Tibial nerve (tissue), 3 donors: ENCODE data around the gene CAPN10.

DNA sequence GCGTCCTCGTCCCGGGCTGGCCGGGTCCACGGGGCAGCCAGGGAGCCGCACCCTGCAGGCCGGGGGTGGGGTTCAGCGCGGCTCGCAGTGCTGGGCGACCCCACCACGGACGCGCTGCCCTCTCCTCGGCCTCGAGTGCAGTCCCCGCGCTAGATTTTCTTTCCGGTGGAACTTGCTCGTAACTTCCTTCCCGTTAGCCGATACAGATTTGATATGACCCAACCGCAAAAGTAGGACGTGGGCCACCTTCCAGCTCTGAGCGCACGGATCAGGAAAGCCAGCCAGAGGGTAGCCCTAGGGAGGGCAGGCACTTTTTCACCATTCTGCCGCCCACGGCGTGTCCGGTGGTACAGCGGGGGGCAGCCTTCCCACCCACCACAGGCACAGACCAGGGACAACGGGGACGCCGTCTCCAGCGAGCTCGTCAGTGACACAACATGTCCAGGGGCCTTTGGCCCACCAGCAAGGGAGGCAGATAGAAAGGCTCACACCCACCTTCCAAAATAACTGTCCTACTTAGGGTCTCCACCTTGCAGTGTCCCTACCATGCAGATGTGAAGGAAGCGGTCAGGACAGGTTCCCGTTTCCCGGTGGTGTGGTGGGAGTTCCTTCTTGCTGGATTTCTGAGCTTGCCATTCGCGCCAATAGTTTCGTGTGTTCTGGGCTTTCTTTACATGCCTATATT lies 614 bp downstream of the ASB1 start:
- PRO-cap = unidirectional peak, minus-strand start at position 158 of the sequence
- RAMPAGE, long total RNA, 3 experiments = no peak in any of the 3 experiments

DNA sequence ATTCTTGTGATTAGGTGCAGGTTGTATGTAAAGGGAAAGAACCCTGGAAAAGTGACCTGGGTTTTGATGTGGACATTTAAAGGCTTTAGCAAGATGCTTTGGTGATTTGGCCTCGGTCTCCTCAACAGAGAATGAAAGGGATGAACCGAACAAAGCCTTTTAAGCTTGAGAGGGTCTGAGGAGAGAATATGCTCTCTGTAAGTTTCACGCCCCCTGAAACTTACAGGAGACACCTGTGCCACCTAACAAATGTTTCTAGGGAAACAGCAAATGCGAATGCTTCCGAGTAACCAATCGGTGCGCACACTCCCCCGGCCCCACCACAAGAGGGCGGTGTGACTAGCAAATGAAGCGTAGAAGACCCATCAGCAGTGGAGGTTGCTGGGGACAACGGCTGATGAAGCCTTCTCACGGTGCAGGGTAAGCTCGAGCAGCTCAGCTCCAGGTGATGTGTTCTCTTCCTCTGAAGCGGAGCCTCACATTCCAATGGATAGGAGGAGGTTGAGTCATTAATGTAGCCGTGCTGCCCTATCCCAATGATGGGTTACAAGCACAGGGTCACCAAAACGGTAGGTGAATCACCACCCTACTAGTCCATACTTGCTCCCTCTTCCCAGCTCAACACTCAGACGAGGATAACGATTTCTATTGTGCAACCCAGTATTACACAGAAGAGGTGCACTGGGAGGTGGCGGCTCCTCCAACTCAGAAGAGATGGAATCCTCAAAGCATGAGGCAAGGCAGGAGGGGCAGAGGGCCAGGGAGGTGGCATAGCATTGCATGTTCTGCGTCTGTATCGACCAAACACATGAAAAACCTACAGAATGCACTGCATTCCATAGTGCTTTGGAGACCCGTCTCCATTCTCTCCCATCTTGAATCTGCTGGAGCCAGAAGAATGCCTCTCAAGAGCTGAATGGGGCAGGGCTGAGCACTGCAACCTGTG lies 127.6 kb upstream of the TWIST2 start:
- PRO-cap = no peak
- RAMPAGE, long total RNA, 3 experiments = no peak in any of the 3 experiments

GRCh38 chr2:238868883-238869411 lies 21.1 kb downstream of the TWIST2 start:
- PRO-cap = unidirectional peak, minus-strand start at chr2:238869171
- RAMPAGE, long total RNA, 3 experiments = no peak in any of the 3 experiments

DNA sequence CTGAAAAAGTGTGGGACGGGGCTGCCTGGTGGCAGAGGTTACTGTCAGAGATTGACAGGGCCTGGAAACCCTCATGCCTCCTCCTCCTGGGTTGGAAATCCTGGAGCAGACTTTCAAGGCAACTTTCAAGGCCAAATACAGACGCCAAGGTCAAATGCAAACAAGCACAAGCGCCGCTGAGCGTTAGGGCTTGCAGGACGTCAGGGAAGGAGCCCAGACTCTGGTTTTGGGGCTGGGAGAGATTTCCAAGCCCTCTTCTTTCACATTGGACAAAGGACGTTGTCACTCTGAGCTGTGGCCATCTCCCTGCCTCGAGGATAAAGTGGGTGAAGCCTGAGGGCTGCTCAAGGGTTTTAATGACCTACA lies 120.1 kb downstream of the TWIST2 start:
- PRO-cap = no peak
- RAMPAGE, long total RNA, 3 experiments = no peak in any of the 3 experiments

GRCh38 chr2:239143849-239144571 lies 256.8 kb downstream of the HDAC4 start:
- PRO-cap = no peak
- RAMPAGE, long total RNA, 3 experiments = no peak in any of the 3 experiments

DNA sequence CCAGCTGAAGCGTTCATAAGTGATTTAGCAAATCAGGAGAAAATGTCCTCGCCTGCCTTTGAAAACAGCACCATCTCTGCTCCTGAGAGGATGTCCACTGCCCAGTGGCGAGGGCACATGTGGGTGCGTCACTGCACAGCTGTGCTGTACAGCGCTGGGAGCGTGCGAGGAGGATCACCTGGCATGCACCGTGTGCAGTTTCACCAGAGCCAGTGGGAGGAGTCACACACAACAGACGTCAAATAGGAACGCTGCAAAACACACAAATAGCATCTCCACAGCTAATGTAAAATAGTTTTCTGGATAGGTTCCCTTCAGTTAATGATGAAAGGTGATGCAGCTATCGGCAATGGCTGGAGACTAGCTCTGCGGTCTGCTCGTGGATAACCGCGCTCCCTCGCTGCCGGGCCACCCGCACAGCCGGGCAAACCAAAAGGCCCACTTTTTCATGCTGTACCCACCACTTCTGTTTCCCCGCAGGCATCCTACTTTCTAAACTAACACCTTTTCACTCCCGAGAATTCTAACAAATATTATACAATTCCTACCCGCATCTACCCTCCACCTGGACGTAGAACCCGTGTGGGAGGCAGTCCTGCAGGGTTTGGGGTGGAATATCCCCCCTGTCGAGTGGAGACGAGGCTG lies 153.9 kb downstream of the HDAC4 start:
- PRO-cap = no peak
- RAMPAGE, long total RNA, 3 experiments = no peak in any of the 3 experiments

GRCh38 chr2:239276254-239277586 lies 124.1 kb downstream of the HDAC4 start:
- PRO-cap = no peak
- RAMPAGE, long total RNA, 3 experiments = no peak in any of the 3 experiments

DNA sequence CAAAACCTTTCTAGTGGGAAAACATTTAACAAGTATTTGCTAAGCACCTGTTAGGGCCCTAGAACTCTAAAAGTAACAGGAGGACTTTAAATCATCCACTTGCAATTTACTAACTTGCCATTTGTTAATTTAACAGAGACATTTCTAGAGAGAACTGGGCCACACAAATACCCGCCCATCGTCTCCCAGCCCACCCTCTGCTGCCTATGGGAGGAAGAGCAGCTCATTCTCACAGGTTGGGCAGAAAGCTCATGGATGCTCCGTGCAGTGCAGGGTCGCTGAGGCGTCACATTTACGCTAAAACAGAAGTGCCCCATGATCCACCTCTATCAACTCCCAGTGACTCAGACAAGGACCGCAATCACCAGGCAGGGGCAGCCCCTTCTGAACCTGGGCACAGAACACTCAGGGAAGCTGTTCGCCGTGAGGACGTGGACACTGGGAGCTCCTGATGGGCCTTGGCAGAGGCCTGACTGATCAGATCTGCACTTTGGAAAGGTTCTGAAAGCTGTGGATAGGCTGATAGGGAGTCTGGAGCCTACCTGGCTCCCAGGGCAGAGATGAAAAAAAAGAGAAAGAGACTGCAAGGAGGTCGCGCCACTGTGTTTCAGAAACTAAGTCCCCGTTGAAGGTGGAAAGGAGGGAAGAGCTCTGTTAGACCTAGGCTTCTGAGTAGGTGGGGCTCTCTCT lies 106.8 kb downstream of the HDAC4 start:
- PRO-cap = no peak
- RAMPAGE, long total RNA, 3 experiments = no peak in any of the 3 experiments

GRCh38 chr2:239310258-239310702 lies 90.5 kb downstream of the HDAC4 start:
- PRO-cap = no peak
- RAMPAGE, long total RNA, 3 experiments = no peak in any of the 3 experiments

DNA sequence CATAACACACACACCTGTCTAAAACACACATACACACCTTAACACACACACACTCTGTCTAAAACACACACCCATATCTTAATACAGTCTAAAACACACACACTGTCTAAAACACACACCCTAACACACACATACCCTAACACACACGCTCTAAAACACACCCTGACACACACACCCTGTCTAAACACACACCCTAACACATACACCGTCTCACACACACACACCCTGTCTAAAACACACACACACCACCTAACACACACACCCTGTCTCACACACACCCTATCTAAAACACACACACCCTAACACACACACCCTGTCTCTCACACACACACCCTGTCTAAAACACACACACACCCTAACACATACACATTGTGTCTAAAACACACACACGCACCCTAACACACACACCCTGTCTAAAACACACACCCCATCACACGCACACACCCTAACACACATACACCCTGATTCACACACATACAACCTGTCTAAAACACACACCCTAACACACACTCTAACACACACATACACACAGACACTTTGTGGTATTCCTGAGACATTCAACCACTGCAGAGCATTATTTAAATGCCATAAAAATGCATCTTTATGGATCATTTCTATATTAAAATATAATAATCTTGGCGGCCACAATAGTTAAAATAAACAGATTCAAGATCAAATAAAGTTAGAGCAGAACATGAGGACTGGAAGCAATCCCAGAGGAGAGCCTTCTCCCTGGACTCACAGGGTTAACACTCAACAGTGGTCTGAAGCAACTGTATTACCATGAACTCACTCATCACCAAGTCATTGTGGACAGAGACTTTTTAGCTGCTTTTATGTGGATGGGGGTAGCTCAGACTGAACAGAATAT lies 54.0 kb downstream of the HDAC4 start:
- PRO-cap = no peak
- RAMPAGE, long total RNA, 3 experiments = no peak in any of the 3 experiments

- PRO-cap = no peak
- RAMPAGE, long total RNA, 3 experiments = start-site peak on the minus strand in 1 of 3 experiments, at chr2:239389438-239389495 at its widest, 5 reads per replicate
Observed at GRCh38 chr2:239389356-239389880, 11.4 kb downstream of the HDAC4 start.

DNA sequence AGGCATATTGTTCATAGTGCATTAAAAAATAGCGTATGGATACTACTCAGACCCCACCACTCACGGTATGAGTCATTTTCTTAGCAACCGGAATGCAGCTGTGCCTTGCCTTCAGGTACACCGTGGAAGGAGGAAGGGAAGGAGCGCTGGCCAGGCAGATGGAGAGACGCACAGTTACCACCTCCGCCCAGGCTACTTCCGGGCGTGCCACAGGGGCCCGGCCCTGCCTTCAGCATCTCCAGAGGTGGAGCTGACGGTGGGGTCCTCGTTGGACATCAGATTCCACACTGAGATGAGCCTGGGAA lies 82.0 kb upstream of the HDAC4 start:
- PRO-cap = no peak
- RAMPAGE, long total RNA, 3 experiments = no peak in any of the 3 experiments

GRCh38 chr2:239745265-239745757 lies 279.8 kb downstream of the NDUFA10 start:
- PRO-cap = no peak
- RAMPAGE, long total RNA, 3 experiments = no peak in any of the 3 experiments

GRCh38 chr2:239751658-239752040 lies 273.5 kb downstream of the NDUFA10 start:
- PRO-cap = no peak
- RAMPAGE, long total RNA, 3 experiments = no peak in any of the 3 experiments

DNA sequence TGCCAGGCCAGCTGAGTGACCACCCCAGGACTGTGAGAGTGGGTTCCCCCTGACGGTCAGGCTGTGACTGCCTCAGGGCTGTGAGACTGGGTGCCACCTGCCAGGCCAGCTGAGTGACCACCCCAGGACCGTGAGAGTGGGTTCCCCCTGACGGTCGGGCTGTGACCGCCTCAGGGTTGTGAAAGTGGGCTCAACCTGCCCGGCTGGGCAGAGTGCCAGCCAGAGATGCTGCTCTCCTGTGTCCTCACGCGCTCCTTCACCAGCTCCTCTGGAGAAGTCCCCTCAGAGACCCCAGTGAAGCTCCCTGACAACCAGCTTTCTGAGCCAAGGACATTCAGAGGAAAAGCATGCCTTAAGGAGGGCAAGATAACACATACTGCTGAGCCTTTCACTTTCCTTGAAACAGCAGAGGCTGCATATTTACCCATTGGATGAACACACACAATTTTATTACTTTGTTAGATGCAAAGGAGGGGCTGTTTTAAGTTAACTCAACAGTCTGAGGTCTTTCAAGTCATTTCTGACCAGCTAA lies 70.9 kb downstream of the NDUFA10 start:
- PRO-cap = no peak
- RAMPAGE, long total RNA, 3 experiments = no peak in any of the 3 experiments

GRCh38 chr2:239956638-239957165 lies 68.4 kb downstream of the NDUFA10 start:
- PRO-cap = no peak
- RAMPAGE, long total RNA, 3 experiments = no peak in any of the 3 experiments

DNA sequence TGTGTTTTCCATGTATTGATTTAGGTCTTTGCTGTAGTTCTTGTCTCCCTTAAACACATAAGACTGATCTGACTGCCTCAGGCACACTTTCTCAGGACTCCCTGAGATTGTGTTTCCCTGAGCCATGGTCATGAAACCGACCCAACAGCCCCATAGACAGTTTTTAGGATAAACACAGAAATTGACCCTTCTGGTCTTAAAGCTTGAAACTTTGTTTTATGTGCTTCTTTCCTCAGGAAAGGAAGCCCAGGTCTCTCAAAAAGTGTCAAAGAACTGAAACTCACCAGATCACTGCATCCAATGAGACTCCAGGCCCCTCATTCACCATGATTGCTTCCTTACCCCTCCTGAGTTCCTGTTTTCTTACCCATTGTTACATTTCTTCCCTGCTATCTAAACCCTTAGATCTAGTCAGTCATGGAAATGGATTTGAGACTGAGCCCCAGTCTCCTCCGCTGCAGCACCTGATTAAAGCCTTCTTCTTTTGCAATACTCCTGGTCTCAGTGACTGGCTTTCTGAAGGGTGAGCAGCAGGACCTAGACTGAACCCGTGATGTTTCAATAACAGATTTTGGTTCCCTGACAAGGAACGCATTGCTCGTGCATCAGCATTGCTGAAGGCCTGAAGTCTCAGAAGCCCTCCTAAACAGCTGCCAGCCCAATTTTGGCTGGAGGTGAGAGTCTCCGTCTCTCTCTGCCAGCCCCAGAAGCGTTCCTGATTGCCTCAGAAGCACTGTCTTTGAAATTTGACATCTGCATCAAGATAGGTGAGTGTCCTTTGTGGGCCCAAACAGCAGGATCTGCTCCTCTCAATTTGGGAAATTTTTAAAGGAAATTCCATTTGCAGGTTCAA lies 17.3 kb downstream of the ANKMY1 start:
- PRO-cap = no peak
- RAMPAGE, long total RNA, 3 experiments = start-site peak on the minus strand in 1 of 3 experiments, centred at position 359 of the sequence, 12 reads per replicate

- PRO-cap = bidirectional peak, plus-strand start at chr2:240586385, minus-strand start at chr2:240586306
- RAMPAGE, long total RNA, 3 experiments = start-site peak on the minus strand in 1 of 3 experiments, at chr2:240586319-240586331 at its widest, 7 reads per replicate
Observed at GRCh38 chr2:240585711-240586480, 638 bp upstream of the CAPN10 start.

DNA sequence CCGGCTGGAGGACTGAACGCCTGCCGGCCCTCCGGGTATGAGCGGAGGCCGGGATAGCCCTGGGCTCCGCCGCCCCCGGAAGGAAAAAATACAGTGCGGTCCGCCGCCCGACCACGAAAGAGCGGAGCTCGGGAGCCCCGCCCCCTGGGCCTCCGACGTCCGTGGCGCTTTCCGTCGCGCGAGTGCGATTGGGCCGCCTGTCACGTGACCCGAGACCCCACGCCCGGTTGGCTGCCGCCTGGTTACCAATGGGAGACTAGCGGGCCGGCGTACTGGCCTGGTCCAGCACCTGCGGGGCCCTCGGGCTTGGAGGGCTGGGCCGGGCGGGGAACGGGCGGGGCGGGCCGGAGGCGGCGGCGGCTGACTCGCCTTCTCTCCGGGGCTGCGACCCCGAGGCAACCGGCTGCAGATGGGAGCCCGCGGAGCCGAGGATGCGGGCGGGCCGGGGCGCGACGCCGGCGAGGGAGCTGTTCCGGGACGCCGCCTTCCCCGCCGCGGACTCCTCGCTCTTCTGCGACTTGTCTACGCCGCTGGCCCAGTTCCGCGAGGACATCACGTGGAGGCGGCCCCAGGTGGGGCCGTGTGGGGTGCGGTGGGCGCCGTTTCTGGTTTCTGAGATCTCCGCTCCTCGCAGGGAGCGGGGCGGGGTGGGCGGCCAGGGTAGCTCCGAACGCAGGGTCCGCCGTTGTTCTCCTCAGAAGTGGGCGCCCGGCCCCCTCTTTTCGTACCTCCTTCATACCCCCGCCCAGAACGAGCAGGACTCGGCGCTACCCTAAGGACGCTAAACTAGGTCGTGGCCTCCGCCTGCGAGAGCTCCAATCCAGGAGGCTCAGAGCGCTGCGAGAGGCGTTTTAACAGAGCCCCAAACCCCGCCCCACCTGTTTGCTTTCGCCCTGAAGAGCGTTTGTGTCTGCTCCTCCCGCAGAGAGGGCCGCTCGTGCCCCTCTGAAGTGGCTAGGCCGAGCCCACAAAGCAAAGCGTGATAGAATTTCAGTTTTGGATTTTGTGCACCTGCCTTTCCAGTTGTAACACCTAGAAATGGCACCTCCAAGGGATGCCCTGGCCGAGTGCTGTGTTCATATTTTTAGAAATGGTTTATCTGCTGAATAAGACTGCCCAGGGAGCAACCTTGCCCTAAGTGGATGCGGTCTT lies at the start of gene CAPN10:
Gene CAPN10, plus strand, starts transcription at position 254 of the 1,152 bp plus-strand sequence.
- PRO-cap = bidirectional peak, plus-strand start at position 248 of the sequence, minus-strand start at position 146 of the sequence; unidirectional peak, minus-strand start at position 513 of the sequence
- RAMPAGE, long total RNA, 3 experiments = start-site peak on the plus strand in 1 of 3 experiments, centred at position 376 of the sequence, 8 reads per replicate; start-site peak on the minus strand in 1 of 3 experiments, centred at position 119 of the sequence, 5 reads per replicate

DNA sequence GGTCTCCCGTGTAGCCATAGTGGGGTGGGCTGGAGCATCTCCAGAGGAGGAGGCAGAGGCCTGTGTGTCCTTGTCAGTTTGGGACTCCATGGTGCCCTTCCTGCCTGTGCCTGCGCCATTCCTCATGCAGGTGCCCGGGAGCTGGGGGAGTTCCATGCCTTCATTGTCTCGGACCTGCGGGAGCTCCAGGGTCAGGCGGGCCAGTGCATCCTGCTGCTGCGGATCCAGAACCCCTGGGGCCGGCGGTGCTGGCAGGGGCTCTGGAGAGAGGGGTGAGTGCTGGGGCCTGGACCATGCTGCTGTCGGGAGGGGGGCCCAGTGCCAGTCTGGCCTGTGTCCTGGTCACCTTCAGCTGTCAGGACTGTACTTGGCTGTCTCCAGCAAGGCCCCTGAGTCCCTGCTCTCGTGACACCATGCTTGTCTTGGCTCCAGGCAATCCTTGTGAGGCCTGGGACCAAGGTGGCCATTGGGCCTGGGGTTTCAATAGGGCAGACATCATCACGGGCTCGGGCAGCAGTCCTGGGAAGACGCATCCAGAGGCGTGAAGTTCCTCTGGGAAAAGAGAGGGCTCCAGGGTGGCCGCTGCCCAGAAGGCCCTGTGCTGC lies 7.3 kb downstream of the CAPN10 start:
- PRO-cap = no peak
- RAMPAGE, long total RNA, 3 experiments = no peak in any of the 3 experiments